ENCODE measurements around a stretch of chr11.

DNA sequence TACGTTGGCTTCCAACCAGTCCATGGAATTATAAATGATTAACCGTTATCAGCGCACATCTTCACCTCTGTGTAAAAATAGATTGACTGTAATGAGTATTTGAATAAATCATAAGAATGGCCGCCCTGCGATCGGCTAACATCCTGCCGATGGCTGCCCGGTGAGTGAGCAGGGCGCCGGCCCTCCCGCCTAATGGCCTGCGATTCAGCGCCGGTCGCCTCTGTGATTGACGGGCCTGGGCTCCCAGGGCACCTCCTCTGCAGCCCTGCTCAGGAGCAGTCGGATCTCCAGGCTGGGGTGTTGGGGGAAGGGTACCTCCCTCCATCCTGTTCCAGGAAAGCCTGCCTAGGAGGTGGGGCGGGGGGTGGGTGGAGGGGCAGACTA, 71.5 kb downstream of the PKNOX2 start:
- PRO-cap = no peak
- RAMPAGE, long total RNA, 4 experiments = no peak in any of the 4 experiments

DNA sequence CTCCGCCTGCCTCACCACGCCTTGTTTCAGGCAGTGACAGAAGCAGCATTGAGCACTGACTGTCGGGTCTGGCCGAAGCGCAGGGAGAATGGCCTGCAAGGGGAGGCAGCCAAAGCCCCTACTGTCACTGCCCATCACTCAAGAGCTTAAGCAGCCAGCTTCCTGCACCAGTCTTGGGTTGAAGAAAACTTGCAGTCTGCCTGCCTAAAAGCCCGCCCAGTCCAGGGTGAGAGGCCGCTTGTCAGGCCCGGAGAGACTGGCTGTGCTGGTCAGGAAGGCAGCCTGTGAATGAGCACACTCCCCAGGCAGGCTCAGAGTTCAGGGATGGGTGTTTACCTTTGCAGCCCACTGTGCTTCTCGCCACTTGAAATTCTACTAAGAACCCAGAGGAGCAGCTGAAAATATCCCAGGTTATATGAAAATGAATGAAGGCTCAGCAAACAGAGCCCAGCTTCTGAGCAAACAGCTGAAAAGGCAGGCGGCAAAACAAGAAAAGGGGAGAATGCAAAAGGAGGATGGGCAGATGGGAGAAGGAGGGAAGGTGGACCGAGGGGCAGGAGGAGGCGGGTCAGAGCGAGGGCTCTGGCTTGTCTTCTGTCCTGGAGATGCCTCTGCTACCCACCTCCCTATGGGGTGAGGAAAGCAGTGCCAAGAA, 108.4 kb downstream of the PKNOX2 start:
- PRO-cap = no peak
- RAMPAGE, long total RNA, 4 experiments = no peak in any of the 4 experiments

- PRO-cap = no peak
- RAMPAGE, long total RNA, 4 experiments = no peak in any of the 4 experiments
Observed at GRCh38 chr11:125684304-125684908, 3.8 kb upstream of the ACRV1 start.

GRCh38 chr11:125956229-125956800, 10.5 kb downstream of the VSIG10L2 start:
- PRO-cap = no peak
- RAMPAGE, long total RNA, 4 experiments = no peak in any of the 4 experiments

- PRO-cap = no peak
- RAMPAGE, long total RNA, 4 experiments = no peak in any of the 4 experiments
Observed at GRCh38 chr11:126162908-126163770, 48.3 kb downstream of the RPUSD4 start.

DNA sequence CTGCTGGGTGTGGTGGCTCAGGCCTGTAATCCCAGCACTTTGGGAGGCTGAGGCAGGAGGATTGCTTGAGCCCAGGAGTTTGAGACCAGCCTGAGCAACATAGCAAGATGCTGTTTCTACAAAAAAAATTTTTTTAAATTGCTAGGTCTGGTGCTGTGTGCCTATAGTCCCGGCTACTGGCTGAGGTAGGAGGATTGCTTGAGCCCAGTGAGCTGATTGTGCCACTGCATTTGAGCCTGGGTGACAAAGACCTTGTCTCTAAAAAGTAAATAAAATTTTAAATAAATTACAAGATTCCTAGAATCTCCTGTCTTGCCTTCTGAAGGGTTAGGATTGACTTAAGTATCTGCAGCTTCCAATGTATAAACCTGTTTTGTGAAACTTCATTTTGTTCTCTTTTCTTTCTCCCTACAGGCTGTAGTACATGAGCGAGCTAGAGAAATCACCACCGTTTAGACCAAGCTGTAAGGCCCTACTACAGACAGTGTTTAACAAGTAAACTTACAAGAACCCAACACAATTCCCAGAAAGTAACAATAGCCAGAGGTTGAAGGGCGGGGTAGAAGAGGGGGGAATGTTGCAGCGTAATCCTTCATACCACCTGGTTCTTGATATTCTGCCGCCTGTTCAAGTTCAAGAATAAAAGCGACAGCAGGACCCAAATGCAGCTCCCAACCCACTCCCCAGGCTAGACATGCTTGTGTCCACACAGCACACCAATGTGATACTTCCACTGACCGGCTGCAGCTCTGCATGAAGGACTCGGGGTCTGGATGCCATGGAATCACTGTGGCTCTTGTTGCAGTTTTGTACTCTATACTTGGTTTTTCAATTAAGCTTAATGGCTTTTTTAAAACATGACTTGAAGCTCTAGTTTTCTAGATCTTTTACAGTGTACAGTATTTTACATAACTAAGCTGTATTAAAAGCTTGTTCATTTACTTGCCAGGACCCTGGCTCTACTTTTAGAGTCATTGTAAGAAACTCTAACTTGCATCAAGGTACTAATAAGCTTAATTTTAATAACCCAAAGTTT, 6.7 kb downstream of the SRPRA start:
- PRO-cap = no peak
- RAMPAGE, long total RNA, 4 experiments = no peak in any of the 4 experiments

DNA sequence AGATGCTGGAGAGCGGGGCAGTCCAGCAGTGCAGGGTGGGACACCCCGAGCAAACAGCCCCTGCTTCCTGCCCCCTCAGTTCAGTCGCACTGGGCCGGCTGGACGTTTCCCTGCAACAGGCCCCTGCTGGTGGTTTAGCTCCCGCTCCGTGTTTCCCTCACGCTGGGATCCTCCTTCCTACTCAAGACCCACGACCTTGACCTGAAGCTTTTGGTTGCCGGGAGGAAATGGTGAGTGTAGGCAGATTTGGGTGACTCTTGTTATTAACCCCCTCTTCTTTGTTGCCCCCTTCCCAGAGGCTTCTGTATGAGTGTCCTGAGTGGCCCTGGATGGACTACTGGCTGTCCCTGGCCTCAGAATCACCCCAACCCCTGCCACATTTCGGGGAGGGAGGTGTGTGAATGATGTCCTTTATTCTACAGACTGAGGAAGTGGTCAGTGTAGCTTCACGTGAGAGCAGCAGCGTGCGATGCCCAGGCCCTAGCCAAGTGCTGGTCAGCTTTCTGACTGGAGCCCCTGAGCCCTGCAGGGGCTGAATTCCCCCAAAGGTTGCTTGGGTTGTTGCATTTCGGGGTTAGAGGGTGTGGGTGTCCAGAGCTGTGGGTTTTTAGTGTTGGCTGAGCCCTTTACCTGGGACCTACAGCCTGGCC, 2.8 kb downstream of the ST3GAL4 start:
- PRO-cap = no peak
- RAMPAGE, long total RNA, 4 experiments = no peak in any of the 4 experiments

DNA sequence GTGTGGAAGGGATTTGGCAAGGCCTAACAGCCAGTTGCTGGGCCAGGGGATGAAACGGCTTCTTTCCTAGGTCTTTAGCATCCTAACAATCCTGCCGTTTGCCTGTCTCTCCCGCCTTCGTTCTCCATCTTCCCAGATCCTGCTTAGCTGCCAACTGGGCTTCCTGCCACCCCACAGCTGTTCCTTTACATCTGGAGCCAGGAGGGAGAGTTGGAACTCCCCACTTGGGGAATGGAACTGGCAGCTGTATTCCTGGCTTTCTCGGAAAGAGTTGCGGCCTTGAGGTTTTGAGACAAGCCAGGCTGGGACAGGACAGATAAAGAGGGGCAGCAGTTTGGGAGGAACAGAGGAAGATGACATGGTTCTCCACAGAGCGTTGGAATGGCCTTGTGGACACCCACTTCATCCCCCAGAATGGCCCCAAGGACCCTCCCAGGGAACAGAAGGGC, 59.7 kb downstream of the ST3GAL4 start:
- PRO-cap = no peak
- RAMPAGE, long total RNA, 4 experiments = no peak in any of the 4 experiments

DNA sequence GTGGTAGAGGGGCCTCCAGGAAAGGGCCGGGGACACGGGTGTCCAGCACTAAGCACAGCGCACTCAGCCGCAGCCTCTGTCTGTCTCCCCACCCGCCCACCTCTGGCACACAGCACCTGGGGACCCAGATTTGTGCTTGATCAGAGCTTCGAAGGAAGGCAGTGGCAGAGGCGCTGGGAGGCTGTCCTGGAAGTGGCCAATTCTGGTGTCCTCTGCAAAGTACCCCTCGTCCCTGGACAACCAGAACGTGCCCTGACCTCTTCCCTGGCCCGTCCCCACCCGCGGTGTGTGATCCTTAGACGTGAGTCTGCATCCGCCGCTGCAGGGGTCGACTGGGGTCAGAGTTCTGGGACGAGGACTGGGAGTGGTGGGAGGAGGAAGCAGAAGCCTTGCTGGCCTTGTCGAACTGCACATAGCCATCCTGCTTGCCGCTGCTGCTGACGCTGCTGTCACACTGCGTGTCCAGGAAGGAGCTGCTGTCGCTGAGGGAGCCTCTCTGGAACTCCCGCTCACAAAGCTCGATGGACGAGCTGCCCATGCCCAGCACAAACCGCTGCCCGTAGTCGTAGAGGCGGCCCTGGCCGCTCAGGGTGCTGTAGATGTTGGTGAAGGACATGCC, 68.9 kb downstream of the ST3GAL4 start:
- PRO-cap = no peak
- RAMPAGE, long total RNA, 4 experiments = no peak in any of the 4 experiments

GRCh38 chr11:126436215-126436645, 80.7 kb downstream of the ST3GAL4 start:
- PRO-cap = no peak
- RAMPAGE, long total RNA, 4 experiments = no peak in any of the 4 experiments

- PRO-cap = no peak
- RAMPAGE, long total RNA, 4 experiments = no peak in any of the 4 experiments
Observed at GRCh38 chr11:126685668-126686158, 314.9 kb downstream of the KIRREL3 start.

DNA sequence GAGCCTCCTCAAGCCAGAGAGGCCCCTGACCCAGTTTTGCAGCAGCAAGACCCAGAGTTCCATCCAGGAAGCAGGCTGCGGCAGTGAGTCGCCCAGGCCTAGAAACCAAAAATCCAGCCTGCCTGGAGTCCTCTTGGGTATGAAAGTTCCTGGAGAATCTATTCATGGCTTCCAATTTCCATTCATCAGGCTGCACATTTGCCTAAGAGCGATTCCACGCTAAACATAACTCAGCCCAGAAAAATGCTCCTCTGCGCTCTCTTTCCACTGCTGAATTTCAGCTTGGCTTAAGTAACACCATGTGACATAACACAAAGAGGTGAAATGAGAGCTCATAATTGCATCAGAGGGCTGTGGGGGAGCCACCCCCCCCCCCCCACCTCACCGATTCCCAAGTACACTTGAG, 71.0 kb downstream of the KIRREL3 start:
- PRO-cap = no peak
- RAMPAGE, long total RNA, 4 experiments = no peak in any of the 4 experiments

DNA sequence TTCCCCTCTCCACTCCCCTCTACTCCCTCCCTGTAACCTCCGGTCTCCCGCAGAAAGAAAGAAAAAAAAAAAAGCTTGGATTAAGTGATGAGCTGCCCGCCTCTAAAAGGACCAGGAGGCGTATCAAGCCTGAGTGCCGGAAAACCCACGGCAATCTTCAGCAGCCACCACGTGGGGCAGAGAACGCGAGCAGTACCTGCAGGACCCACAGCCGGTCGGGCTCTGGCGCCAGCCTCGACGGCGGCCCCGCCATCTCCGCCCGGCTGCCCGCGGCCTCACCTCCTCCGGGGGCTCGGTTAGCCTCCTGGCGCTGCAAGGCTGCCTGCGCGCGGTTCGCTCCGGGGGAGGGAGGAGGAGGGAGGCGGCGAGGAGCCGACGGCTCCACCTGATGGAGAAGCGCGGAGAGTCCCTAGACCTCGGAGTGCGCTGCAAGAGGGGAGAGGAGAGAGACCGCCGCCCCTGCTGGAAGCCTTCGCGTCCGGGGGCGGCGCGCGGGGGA, 2.5 kb upstream of the KIRREL3 start:
- PRO-cap = no peak
- RAMPAGE, long total RNA, 4 experiments = no peak in any of the 4 experiments

DNA sequence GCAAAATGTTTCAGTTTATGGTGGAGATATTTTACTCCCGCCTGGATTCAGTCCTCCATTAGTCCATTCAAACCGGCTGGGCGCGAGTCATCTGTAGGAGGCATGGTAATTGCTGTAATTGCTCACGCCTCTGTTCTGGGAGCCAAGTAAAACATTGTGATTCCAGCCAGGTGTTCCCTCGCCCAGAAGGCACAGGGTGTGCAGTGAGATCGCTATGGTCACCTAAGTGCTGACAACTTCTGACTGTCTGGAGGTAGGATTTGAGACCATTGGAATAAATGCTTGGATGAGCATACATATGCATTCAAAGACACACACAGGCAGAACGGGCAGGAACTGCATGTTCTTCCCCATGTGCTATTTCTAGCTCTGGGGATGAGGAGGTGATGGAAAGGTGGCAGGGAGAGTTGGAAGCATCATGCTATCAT, 627.7 kb upstream of the KIRREL3 start:
- PRO-cap = no peak
- RAMPAGE, long total RNA, 4 experiments = no peak in any of the 4 experiments

GRCh38 chr11:128026412-128027025, 560.8 kb downstream of the ETS1 start:
- PRO-cap = no peak
- RAMPAGE, long total RNA, 4 experiments = no peak in any of the 4 experiments

- PRO-cap = no peak
- RAMPAGE, long total RNA, 4 experiments = no peak in any of the 4 experiments
Observed at GRCh38 chr11:128271301-128271961, 315.9 kb downstream of the ETS1 start.

DNA sequence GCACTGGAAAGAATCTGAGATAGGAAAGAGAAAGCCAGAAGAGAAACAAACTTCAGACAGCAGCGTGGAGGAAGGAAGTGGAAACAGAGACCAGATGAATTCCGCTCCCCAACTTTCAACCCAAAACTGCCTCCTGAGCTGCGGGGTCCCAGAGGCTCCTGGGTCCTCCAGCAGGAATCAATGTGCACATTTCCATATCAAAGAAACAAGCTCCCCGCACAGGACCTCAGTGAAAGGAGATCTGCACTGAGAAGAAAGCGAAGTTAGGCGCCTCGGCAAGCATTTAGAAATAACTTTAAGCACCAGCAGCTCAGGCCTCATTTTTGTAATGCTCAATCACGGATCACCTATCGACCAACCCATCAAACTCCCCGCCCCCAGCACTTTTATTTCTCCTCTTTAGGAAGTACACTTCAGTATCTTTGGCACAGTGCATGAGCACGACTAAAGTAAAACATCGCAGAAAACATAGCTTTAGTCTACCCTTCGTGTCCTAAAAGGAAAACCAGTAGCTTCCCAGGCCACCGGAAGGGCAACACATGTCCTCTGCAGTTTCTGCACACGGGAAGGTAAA, 245.5 kb downstream of the ETS1 start:
- PRO-cap = no peak
- RAMPAGE, long total RNA, 4 experiments = no peak in any of the 4 experiments

GRCh38 chr11:128437117-128437713, 150.1 kb downstream of the ETS1 start:
- PRO-cap = no peak
- RAMPAGE, long total RNA, 4 experiments = no peak in any of the 4 experiments

- PRO-cap = no peak
- RAMPAGE, long total RNA, 4 experiments = start-site peak on the minus strand in 2 of 4 experiments, at chr11:128479572-128480490 at its widest, 12 to 27 reads per replicate
Observed at GRCh38 chr11:128479729-128480587, 107.4 kb downstream of the ETS1 start.

DNA sequence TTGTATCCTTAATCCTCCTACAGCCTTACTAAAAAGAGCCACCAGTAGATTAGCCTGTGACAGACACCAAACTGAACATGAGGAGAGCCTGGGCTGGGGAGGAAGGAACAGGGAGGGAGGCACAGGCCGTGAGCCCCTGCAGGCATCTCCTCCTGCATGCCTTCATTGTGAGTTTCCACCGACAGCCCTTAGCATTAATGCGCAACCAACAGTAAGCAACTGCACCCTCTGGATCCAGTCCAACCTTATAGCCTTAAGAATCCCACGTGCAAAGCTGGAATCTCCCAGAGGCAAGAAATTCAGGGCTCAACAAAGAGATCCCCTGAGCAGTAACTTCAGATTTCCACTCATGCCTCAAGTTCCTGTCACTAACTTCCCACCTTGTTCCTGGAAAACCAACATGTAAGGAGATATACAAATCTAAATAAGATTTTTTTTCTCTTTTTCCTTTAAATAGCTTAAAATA, 84.6 kb downstream of the ETS1 start:
- PRO-cap = no peak
- RAMPAGE, long total RNA, 4 experiments = no peak in any of the 4 experiments